Parotid gland (tissue), 1 donor: ENCODE results near the genes RPEL1 and PDCD11.

- PRO-cap, result no peak
Observed at GRCh38 chr10:102596819-102598064, 47.0 kb upstream of the TRIM8 start.

DNA sequence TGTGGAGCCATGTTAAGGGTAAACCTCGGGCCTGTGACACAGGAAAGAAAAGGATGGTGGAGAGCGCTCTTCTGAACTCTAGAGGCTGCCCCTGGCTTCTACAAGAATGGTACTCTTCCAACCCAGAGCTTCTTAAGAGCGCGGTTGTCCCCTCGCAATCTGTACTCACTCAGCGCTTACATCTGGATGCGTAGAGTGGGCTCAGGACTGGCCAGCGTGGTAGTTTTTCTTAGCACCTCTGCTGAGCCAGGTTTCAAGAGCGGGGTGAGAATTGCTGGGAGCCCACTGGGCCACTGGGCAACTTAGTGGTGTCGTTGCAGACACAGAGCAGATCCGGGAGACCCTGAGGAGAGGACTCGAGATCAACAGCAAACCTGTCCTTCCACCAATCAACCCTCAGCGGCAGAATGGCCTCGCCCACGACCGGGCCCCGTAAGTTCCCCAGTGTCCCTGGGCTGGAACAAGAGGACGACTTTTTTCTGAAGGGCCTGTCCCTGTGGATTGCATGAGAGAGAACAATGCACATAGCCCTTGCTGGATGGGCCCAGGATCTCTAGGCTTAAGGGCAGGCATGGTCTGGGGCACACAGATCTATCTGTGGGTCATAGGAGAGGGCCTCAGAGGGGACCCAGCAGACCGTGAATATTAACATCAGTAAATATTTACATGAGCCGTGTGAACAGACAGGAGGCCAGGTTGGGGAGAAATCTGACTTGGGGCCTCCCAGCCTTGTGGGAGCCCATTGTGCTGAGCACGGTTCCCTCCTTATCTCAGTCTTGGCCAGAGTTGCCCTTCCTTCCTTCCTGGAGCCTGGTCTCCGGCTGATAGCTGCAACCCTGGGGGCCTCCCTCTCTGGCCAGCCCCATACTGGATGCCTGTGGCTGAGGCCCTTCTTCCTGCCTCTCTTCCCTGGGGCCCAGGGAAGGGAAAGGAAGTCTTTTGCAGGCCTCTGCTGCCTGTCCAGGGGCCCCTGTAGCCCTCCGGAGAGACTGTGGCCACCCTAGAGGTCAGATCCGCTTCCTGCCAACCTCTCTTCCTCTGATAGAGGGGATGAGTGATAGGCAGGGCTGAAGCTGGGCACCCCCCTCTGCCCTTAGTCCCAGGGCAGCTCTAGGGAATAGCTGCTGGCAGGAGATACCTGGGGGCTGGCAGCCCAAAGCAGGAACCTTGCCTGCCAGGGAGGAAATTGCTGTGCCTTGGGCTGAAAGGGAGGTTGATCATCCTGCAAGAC, 44.8 kb upstream of the TRIM8 start:
- PRO-cap, result no peak

GRCh38 chr10:102602545-102603067, 41.7 kb upstream of the TRIM8 start:
- PRO-cap, result no peak

DNA sequence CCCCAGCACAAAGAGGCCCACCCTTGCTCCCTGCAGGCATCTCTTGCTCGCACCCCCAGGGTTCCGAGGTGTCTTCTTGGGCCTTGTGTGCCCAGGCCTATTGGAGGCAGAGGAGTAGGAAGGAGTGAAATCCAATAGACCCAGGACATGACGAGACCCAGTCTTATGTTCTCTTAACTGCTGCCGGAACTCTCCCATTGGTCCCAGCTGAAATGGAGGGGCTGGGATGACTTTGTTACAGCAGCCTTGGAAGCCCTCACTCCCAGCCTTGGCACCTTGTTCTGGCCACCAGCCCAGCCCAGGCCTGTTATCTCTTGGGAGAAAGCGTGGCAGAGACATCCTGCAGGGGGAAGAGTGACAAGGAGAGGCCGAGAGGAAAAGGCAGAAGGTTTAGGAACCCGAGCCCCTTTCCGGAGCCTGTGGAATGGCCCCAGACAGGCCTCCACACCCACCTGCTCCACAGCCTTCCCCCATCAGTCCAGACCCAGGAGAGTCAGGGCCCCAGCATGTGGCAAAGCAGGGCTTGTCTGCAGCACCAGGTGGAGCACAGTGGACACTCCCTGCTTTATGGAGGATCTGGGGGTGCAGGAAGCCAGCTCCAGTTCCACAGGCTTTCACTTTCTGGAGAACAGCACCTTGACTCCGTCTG, 24.2 kb upstream of the TRIM8 start:
- PRO-cap, result no peak

DNA sequence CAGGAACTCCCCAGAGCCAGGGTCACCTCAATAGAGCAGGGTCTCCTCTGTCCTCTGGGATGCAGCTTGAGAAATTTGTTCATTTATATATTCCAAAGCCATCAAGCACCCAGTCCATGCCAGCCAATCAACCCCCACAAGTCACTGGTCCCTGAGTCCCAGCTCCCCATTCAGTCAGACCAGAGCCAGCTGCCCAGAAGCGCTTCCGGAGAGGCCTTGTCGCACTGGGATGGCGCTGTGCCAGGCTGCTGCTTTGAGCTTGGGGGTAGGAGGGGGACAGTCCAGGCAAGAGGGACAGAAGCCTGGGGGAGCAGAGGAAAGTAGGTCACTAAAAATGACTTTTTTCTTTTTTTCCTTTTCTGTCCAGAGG, 16.0 kb upstream of the TRIM8 start:
- PRO-cap, result no peak

DNA sequence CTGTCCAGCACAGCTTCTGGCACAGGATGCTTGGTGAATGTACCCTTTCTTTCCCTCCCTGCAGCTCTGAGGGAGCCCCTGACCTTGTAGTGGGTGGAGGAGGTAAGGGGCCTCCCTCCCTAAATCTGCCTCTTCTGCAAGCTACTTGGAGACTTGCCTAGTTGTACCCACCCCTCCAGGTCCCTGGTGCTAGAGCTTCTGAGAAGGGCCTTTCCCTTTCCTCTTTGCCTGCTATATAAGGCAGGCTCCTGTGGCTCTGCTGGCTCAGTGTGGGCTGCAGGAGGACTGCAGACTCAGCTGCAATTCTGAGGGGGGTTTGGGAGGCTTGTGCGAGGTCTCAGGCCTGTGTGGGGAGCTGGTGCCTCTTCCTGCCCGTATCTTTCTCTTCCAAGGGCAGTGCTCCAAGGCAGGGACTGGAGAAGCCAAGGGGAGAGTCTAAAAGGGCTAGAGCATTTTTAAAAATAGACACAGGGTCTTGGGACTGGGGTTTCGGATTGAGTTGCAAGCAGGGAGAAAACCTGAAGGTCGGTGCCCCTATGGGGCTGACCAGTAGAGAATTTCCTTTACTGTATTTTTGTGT, 11.6 kb upstream of the TRIM8 start:
- PRO-cap, result no peak

DNA sequence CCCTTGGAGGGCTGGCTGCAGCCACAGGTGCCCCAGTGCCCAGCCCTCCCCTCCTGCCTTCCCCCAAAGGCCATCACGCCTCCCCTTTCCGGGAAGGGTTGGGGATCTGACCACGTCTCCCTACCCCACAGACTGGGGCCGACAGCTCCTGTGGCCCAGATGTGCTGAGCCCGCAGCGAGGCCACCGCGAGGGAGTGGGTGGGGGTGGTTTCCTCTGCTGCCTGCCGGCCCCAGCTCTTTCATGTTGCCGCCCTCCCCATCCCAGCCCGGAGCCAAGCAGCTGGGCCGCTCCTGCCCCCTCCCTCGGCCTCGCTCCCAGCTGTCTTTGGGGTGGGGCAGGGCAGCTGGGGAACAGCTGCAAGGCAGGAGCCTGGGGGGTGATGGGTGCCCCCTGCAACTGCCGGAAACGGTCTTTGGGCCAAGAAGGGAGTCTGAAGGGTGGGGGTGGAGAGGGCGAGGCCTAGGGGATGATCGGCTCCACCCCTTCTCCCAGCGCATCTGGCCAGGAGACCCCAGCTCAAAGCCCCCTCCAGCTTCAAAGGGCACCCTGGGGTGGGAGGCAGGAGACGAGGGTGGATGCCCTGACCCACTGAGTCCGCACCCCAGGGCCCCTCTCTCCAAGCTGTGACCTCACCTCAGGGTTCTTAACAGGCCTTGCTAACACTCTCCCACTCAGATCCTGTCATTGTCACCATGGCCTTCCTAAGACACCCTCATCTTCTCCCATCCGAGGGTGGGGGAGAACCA, 17.0 kb downstream of the TRIM8 start:
- PRO-cap, result no peak

DNA sequence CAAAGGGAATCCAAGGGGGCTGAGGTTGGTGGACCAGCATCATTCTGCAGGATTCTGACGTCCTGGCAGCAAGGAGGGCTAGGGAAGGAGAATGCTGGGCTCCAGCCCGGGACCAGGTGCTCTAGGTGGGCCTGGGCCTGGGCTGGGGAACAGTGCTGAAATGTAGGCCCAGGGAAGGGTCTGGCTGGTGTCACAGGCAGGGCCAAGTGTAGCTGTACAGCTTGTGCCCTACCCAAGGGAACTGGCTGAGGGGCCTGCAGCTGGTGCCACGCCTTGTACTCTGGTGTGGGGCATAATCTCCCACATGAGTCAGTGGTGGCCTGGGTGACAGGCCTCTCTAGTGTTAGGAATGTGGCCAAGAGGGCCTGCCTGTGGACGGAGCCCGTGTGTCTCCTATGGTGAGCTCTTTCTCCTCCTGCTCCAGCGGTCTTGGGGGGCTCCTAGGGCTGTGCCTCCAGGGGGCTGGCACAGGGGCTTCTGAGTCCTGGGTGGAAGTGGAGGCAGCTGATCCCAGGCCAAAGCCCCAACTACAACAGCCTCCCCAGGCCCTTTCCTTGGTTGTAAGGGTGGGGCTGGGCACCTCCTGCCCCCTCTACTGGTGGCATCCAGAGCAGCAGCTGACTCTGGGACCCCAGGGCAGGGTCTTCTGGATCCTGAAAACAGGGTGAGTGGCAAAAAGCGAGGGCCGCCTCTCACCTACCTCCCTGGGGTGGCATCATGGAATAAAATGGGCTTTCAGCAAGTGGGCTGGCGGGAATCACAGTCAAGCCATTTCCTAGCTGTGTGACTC, 25.3 kb downstream of the TRIM8 start:
- PRO-cap, result no peak

- PRO-cap, result no peak
Observed at GRCh38 chr10:102710583-102711097, 3.6 kb downstream of the ARL3 start.

GRCh38 chr10:102714707-102714966, 201 bp downstream of the SFXN2 start:
- PRO-cap, result no peak

- PRO-cap, result no peak
Observed at GRCh38 chr10:102770645-102771165, 27.0 kb downstream of the WBP1L start.

DNA sequence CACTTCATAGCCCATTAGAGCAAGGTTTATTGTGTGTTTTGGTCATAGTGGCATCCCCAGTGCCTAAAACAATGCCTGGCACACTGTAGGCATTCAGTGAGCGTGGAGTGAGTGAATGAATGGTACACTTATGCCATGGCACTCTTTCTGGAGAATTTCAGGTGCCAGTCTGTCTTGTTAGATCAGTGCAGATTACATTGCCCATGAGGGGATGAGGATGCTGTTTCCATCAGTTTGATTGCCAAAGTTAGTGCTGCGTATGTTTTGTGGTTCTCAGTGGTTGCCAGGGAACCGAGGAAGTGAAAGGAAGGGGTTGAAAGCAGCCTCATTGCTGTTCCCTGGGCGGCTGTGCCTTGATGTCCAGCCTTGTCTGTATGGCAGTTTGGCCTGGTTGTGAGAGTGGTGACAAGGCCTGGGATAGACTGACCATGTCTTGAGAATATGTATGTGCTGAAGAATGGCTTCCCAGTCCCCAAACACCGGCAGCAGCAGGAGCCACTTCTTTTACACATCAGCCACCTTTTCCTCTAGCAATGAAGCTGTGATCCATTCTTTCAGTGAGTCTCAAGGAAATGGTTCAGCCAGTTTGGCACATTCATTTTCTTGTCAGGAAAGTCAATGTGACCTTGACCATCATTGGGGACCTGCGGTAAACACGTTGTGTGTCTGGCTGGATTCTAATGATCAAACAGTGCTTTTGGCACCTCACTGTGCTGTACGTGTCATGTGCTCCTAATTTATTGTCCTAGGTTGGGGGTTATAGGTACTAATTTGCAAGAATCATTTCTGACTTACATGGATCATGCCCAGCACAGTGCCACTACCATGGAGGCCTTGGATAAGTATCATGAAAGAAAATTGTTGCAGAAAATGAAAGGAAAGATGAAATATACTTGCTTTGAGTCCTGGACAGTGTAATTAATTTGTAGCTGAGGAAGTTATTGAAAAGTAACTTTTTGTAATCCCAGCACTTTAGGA, 30.4 kb downstream of the WBP1L start:
- PRO-cap, result no peak

GRCh38 chr10:102872185-102872714, 3.0 kb downstream of the AS3MT start:
- PRO-cap, result no peak

DNA sequence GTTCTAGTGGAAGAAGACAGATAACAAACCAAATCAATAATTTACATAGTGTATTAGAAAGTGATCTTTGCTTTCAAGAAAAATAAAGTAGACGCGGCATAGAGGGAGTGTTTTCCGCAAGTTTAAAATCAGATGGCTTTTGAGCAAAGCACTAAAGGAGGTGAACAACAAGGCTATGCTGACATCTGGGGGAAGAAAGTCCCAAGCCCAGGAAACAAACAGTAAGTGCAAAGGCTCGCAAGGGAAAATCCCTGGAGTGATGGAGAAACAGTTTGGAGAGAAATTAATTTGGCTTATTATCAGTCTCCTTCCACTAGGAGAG, 1.9 kb upstream of the CNNM2 start:
- PRO-cap, result no peak

DNA sequence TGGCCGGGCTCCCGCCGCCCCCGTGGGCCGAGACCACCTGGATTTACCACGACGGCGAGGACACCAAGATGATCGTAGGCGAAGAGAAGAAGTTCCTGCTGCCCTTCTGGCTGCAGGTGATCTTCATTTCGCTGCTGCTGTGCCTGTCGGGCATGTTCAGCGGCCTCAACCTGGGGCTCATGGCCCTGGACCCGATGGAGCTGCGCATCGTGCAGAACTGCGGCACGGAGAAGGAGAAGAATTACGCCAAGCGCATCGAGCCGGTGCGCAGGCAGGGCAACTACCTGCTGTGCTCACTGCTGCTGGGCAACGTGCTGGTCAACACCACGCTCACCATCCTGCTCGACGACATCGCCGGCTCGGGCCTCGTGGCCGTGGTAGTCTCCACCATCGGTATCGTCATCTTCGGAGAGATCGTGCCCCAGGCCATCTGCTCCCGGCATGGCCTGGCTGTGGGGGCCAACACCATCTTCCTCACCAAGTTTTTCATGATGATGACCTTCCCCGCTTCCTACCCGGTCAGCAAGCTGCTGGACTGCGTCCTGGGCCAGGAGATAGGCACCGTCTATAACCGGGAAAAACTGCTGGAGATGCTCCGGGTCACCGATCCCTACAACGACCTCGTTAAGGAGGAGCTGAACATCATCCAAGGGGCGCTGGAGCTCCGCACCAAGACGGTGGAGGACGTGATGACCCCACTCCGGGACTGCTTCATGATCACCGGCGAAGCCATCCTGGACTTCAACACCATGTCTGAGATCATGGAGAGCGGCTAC, 1.2 kb downstream of the CNNM2 start:
- PRO-cap, result no peak

DNA sequence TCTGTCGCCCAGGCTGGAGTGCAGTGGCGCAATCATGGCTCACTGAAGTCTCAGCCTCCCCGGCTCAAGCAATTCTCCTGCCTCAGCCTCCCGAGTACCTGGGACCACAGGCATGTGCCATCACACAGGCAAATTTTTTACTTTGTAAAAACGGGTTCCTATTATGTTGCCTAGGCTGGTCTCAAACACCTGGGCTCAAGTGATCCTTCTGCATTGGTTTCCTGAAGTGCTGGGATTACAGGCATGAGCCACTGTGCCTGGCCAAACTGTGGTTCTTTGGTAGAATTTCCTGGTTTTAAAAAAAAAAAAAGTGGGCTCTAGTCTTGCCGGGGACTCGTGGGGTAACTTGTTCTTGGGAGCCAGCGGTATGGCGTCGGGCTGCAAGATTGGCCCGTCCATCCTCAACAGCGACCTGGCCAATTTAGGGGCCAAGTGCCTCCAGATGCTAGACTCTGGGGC, at the start of gene RPEL1:
TSS of gene RPEL1 (plus strand) at position 258 of the 459 bp plus-strand sequence.
- PRO-cap, result no peak

GRCh38 chr10:103394110-103394596, 2.1 kb downstream of the ATP5MK start:
- PRO-cap, result no peak

- PRO-cap, result bidirectional peak, plus-strand start at chr10:103396688, minus-strand start at chr10:103396453
Observed at GRCh38 chr10:103396346-103396941, at the start of gene PDCD11. PDCD11 (plus strand) TSS chr10:103396626.

DNA sequence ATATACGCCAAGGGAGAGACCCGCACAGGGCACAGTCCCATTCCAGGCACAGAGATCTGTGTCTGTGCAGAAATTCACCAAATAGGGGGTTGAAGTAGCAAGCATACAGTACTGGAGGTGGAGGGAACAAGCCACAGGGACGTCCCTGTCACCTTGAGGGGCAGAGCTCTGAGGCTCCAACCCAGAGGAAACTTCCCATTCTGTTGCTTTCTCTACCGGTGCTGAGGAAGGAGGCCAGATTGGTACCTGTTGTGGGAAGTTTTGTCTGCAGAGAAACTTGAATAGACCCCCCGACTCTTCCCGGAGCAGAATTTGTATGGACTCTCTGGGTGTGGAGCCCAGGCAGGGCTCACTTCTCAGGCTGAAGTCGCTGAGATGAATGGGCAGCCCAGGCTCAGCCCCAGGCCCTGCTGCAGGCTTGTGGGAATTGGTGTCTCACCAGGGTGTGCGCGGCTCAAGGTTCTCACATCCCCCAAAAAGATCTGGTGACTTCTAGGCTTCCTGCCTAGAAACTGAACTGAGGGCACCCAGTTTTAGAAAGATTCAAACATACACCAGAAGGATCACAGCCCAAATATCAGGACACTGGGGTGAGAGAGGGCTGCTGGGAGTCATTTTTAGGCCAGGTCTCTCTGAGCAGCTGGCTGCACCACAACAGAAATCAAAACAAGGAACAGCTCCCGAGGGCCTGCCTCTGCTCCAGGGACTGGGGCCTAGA, 103.5 kb downstream of the NEURL1 start:
- PRO-cap, result no peak

DNA sequence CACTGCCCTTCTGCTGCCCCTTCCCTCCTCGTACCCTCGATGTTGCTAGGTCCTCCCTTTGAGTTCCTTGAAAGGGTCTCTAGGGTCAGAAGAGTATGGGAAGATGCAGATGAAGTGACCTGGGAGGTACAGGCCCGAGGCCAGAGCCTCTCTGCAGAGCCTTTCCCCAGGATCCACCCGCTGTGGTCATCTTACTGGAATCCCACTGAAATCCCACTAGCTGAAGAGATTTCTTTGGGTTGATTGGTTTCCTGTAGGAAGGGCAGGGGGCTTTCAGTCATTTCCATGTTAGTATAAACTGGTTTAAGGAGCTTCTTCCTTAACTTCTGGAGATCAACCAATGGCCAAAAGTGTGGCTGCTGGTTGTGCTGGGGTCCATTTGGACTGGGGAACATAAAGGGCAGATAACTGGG, 110.6 kb downstream of the NEURL1 start:
- PRO-cap, result no peak